Measurements from ENCODE around the genes RGL4, ZNF70, MIF and DDT.

- RRBS, result no CpG with 5 or more reads among the region's 4 CpGs
Observed at GRCh38 chr22:22906789-22907186, 19.2 kb downstream of the IGLL5 start.

- RRBS, result no CpG with 5 or more reads among the region's 1 CpG
Observed at GRCh38 chr22:22960189-22960799, 72.7 kb downstream of the IGLL5 start.

GRCh38 chr22:23270811-23271794 lies 90.8 kb downstream of the BCR start:
- RRBS, result no CpG with 5 or more reads among the region's 15 CpGs

DNA sequence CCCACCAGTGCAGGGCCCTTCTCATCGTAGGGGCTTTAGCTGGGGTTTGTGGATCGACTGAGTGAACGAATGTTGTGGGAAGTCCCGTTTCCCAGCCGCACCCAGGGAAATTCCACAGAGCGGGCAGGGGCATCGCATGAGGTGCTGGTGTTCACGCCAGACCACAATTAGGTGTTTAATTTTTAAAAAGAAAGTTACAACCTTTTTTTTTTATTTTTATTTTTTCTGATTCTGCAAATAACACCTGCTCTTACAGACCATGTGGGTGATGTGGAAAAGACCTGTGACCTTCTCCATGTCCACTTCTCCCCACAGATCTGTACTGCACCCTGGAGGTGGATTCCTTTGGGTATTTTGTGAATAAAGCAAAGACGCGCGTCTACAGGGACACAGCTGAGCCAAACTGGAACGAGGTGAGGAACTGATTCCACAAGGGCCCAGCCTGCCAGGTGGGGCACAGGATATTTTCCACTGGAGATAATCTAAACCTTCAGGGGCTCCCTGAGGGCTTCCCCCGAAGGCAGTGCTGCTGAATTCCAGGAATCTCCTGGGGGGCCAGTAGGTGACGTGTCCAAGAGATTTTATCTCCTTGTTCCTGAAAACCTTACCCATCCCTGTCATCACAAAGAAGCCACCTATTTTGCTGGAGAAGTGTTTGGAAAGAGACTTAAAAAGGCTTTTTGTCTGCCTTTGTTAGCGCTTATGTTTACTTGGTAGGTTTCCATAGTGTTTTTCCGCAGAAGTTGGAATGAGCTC lies 112.1 kb downstream of the BCR start:
- RRBS, result no CpG with 5 or more reads among the region's 16 CpGs

DNA sequence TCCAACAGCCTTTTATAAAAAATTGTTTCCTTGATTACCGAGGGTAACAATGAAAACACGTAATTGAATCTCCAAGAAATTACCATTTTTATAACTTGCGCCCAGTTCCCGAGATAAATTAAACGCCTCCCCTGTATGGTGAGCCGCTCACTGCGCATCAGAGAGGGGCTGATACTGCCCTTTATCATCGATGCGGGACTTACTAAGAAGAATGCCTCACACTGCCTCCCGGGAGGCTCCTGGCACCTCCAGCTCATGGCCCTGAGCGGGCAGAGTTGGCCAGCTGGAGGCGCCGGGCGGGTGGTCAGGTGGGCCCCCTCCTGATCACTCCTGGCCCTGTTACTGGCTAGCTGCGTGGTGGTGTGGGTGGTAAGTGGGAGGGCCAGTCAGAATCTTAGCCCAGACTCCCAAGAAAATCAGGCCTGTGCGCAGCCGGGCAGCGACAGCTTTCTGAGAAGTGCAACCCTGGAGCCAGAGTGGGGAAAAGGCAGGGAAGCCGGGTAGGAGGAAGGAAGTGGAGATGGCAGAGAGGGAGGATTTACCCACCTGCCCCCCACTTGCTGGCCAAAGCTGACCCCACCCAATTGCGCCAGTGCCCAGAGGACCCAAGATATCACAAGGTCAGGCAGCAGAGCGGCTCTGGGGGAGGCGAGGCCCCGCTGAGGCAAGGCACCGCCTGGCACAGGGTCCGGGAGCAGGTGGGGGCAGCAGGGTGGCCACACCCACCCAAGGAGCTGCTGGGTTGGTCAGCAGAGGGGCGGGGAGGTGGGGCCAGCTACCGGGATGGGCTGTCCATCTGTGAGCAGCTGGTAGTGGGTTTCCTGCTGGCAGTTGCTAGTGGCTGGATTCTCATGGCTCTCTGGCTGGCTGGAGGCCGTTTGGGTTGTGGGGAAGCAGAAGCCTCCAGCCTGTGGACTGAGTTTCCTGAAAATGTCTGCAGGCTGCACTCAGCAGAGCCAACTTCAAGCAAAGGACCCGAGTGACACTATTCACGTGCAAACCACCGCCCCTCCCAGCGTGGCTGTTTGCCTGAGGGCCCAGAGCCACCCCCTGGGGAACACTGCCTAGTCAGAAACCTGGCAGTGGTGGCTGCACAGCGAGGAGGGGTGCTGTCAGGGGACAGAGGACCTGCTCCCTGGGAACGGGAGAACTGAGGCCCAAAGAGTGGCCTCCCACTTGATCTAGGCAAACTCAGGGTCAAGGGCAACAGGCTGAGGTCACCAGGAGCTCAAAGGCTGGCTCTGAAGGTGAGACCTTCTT lies 196.4 kb downstream of the IGLL1 start:
- RRBS, result 50% methylated on average over 7 of the region's 34 CpGs

DNA sequence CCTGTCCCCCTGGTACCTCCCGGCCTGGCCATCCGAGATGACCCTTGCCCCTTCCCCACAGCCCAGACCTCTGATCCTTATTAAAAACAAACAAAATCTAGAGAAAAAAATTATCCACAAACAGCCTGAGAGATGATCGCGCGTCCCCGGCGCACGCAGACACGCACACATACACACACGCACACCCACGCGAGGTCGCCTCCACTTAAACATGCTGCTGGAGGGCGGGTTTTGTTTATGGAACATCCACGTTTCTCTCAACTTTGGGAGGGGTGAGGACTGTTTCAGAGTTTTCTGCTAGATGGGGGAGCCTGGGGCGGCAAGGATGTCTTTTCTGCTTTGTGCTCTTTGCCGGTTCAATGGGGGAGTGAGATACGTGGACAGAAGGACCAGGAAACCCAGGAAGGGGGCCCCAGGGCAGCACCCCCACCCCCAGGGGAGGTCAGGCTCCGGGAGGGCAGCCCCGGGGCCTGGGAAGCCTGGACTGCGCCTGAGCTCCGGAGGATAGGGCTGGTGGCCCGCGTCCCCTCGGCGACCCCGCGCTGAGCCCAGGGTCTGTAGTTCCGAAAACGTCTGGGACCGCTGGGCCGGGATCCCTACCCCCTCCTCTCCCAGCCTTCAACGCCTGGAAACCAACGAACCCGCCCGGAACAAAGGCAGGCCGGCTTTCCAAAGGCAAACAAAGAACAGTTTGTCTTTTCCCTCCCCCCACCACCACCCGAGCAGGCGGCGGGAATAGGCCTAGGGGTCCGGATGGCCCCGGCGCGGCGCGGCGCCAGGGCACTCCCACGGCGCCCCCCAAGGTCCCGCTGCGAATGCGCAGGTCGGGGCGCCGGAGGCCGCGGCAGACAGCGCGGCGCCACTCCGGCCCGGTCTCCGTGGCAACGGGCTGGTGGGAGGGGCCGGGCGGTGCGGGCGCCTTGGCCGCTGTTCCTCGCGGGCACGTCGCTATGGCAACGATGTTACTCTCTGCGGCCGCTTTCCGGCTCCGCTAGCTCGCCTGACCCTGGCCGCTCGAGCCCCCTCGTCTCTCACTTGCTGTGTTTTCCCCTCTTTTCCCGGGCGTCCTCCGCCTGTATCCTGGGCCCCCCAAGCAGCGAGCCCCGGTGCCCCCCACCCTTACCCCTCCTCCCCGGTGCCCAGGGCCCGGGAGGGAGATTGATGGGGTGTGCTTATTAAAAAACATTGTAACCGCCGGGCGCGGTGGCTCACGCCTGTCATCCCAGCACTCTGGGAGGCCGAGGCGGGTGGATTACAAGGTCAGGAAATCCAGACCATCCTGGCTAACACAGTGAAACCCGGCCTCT lies 58.5 kb downstream of the IGLL1 start:
- RRBS, result 1% methylated on average over 41 of the region's 97 CpGs

GRCh38 chr22:23535882-23536982 lies 43.9 kb downstream of the IGLL1 start:
- RRBS, result no CpG with 5 or more reads among the region's 14 CpGs

DNA sequence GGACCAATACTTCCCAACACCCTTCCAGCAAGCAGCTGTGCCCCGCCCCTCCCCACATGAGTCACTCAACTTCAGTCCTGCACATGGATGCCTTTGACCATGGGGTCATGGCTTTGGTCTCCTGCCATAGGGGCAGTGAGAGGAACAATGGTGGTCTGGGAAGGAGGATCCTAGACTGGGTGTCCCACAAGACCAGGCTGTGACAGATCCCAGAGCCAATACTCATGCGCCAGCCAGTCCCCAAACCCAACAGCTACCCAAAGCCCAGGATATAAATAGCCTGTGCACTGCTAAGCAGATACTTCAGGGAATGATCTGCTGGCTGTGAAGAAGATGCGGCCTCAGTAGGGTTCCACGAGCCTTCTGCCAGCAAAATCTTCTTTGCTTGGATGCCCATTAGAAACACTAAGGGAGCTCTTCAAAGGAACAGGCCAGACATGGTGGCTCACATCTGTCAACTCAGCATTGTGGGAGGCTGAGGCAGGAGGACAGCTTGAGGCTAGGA lies 5.4 kb upstream of the RGL4 start:
- RRBS, result no CpG with 5 or more reads among the region's 4 CpGs

- RRBS, result no CpG with 5 or more reads among the region's 6 CpGs
Observed at GRCh38 chr22:23690624-23691202, at the start of gene RGL4. Gene RGL4, plus strand, starts transcription at chr22:23691013.

DNA sequence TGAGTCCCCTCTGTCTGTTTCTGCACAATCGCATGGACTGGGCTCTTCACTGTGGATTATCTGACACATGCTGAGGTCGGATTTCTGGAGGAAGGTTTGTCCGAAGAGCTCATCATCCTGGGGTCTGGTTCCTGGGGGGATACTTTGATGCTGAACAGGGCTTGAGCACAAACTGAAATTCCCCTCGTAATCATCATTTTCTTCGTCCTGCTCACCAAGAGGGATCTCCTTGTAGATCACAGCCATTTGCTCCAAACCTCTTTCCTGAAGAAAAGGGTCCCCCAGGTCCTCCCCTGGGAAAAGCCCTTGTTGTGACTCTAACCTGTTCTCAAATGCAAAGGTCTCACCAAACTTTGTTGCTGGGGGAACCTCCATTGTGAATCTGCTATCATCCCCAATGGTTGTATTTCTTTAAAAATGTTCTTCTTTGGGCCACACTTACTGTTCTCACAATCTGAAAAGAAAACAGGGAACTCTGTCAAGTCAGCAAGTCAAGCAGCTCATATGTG lies 6.1 kb downstream of the ZNF70 start:
- RRBS, result no CpG with 5 or more reads among the region's 5 CpGs

DNA sequence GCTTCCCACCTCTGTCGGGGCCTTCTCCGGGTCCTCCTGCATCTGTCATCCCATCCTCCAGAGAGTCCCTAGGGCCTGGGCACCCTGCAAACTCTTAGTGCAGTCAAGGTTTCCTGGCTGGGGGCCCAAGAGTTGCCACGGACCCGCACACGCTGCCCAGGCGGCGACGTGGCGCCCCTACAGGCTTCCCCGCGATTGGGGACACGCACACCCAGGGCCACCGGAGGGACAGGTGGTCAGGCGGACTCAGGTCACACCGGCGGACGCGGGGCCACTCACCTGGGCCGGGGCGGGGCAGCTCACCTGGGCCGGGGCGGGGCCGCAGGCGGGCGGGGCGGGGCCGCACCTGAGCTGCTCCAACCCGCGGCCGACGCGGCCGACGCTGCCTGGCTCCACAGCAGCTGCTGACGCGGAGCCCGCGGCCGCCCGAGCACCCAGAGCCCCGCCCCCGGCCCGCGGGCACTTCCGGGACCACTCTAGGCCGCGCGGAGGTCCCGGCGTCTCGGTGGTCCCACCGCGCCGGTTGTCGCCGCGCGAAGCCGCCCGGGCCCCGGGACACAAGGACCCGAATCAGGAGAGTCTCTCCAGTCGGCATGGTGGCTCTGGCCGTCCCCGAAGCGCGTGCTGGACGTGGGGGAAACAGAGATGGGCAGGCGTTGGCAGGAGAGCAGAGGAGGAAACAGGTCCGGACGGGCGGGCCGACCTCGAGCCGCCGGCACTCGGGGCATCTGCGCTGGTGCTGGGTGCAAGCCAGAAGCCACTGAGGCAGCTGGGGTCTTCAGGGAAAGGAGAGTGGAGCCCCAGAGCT lies at the start of gene ZNF70:
Gene ZNF70, minus strand, starts transcription at position 411 of the 808 bp plus-strand sequence.
- RRBS, result no CpG with 5 or more reads among the region's 78 CpGs

GRCh38 chr22:23767050-23767322 lies 786 bp downstream of the CHCHD10 start:
- RRBS, result no CpG with 5 or more reads among the region's 5 CpGs

DNA sequence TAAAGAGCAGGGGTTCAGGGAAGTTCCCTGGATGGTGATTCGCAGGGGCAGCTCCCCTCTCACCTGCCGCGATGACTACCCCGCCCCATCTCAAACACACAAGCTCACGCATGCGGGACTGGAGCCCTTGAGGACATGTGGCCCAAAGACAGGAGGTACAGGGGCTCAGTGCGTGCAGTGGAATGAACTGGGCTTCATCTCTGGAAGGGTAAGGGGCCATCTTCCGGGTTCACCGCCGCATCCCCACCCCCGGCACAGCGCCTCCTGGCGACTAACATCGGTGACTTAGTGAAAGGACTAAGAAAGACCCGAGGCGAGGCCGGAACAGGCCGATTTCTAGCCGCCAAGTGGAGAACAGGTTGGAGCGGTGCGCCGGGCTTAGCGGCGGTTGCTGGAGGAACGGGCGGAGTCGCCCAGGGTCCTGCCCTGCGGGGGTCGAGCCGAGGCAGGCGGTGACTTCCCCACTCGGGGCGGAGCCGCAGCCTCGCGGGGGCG lies 289 bp upstream of the MIF start:
- RRBS, result 2% methylated on average over 12 of the region's 37 CpGs

DNA sequence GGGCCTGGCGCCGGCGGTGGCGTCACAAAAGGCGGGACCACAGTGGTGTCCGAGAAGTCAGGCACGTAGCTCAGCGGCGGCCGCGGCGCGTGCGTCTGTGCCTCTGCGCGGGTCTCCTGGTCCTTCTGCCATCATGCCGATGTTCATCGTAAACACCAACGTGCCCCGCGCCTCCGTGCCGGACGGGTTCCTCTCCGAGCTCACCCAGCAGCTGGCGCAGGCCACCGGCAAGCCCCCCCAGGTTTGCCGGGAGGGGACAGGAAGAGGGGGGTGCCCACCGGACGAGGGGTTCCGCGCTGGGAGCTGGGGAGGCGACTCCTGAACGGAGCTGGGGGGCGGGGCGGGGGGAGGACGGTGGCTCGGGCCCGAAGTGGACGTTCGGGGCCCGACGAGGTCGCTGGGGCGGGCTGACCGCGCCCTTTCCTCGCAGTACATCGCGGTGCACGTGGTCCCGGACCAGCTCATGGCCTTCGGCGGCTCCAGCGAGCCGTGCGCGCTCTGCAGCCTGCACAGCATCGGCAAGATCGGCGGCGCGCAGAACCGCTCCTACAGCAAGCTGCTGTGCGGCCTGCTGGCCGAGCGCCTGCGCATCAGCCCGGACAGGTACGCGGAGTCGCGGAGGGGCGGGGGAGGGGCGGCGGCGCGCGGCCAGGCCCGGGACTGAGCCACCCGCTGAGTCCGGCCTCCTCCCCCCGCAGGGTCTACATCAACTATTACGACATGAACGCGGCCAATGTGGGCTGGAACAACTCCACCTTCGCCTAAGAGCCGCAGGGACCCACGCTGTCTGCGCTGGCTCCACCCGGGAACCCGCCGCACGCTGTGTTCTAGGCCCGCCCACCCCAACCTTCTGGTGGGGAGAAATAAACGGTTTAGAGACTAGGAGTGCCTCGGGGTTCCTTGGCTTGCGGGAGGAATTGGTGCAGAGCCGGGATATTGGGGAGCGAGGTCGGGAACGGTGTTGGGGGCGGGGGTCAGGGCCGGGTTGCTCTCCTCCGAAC lies at the start of gene MIF:
Gene MIF, plus strand, starts transcription at position 42 of the 1,001 bp plus-strand sequence.
- RRBS, result 4% methylated on average over 23 of the region's 105 CpGs

DNA sequence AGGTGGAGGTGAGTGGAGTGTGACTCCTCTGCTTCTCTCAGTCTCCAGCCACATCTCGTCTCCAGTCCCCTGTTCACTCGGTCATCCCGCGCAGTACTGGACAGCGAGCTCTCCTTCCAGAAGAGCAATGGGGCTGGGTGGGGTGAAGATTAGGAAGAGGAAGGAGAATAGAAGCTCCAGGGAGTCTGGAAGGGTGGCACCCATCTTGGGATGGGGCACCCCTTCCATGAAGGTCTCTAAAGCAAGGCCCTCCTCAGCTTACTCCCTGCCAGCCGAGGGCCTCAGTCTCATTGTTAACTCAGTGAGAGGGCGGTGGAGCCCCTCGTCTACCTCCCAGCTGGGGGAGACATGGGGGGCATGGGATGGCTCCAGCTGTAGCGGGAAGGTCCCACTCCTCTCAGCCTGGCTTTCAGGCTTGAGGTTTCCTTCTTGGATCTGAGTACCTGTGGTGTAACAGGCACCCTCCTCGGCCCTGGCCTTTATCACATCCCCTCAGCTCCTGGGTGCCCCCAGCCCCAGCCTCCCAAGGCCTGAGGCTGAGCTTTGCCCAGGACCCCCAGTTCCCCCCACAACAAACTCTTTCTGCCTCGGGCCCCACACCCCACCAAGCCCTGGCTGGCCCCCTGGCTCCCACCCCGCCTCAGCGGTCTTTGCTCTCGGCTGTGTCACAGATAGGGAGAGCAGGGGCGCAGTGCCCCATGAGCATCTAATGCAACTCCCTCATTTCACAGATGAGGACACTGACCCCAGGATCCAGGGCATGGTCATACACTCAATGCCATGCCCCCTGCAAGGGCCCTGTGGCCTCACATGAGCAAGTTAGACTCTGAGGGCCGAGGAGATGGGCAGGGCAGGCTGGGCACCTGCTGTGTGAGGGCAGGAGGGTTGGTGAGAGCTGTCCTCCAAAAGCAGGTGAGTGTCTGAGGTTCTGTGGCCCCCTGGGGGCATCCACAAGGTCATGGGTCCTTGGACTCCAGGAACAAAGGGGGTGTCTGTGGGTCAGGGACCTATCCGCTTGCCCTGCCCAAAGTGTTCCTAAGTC lies 2.1 kb downstream of the MIF start:
- RRBS, result no CpG with 5 or more reads among the region's 17 CpGs

GRCh38 chr22:23974198-23974738 lies at the start of gene DDT:
Gene DDT, minus strand, starts transcription at chr22:23974441.
- RRBS, result no CpG with 5 or more reads among the region's 40 CpGs

DNA sequence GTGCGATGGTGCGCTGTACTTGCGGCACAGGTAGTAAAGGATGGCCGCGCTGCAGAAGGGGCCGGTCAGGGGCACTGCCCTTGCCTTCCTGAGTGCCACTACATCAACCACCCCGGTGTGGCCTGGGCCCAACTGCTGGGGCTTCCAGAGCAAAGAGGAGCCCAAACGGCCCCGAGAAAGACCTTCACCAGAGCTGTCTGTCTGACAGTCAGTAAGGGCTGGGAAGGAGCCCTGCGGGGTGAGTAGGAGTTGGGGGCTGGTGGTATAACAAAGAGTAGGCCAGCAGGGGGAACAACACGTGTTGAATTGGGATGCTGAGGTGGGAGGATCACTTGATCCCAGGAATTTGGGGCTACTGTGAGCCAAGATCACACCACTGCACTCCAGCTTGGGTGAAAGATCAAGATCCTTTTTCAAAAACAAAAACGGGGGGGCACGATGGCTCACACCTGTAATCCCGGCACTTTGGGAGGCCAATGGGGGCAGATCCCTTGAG lies 3.9 kb downstream of the GSTT4 start:
- RRBS, result no CpG with 5 or more reads among the region's 14 CpGs

DNA sequence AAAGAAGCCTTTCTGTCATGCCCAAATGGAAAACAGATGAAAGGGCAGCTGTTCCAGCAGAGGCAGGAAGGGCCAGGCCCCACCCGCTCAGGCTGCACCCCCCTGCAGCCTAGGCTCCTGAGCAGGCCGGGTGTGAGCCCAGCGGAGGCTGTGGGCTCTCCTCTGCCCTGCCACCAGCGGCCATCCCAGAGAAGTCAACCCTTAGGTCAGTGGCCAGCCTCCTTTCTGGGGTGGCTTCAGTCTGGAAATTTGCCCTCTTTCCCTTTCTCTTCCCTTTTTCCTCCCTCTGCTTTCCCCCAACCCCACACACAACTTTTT lies 32.6 kb upstream of the SUSD2 start:
- RRBS, result no CpG with 5 or more reads among the region's 4 CpGs

DNA sequence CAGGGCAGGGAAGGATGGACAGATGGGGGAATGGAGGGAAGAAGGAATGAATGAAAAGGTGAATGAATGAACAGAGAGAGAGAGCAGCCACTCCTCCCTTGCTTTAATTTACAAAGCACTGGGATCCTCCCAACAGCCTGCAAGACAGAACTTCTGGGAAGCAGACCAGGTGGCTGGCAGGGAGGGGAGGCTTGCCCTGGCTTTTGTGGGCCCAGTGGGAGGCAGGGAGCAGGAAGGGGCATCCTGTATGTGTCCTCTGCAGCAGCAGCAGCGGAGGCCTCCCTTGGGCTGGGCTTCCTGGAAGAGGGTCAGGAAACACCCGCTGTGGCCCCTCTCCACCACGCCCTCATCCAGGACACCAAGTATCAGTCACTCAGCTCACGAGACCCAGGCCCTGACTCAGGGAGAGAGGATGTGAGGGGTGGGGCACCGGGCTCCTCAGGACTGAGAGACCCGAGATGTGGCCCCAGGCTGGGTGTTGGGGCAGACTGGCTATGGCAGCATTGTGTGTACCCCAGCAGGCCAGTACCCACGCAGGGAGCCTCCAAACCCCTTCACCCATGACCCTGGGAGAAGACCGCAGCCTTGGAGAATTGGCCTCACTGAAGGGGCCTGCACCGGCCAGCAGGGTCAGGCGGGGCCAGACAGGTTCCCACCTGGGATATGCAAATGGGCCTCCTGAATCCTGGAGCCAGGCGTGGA lies 1.3 kb downstream of the GGT5 start:
- RRBS, result no CpG with 5 or more reads among the region's 11 CpGs

All from AG10803 (cell line).